Progenitor cell of endocrine pancreas (in vitro differentiated cells): Measurements from ENCODE around the genes ORAI2 and FAM185A.

DNA sequence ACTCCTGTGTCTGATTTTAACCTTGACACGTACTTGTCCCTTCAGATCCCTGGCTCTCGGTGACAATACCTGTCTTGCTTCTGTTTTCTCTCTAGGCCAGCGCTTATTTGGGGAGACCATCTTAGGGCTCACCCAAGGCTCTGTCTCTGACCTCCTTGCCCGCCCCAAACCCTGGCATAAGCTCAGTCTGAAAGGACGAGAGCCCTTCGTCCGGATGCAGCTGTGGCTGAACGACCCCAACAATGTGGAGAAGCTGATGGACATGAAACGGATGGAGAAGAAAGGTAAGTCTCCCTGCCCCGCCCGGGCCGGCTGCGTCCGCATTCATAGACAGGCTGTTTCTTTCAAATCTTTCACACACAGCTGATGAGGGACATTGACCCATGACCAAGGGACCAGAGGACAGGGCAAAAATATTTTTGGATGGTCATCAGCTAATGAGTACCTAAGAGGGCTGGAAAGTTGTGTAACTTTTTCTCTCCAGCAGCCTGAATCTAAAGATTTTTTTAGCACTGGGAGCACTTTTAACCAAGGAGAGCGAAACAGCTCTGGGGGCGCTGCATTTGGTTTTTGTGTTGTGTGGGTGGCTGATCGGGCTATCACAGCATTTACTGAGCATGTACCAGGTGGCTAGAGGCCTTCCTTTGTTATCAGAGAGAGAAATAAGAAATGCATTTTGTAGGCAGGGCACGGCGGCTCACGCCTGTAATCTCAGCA is 52.6 kb upstream of the SH2B2 start:
- PRO-cap = no peak

DNA sequence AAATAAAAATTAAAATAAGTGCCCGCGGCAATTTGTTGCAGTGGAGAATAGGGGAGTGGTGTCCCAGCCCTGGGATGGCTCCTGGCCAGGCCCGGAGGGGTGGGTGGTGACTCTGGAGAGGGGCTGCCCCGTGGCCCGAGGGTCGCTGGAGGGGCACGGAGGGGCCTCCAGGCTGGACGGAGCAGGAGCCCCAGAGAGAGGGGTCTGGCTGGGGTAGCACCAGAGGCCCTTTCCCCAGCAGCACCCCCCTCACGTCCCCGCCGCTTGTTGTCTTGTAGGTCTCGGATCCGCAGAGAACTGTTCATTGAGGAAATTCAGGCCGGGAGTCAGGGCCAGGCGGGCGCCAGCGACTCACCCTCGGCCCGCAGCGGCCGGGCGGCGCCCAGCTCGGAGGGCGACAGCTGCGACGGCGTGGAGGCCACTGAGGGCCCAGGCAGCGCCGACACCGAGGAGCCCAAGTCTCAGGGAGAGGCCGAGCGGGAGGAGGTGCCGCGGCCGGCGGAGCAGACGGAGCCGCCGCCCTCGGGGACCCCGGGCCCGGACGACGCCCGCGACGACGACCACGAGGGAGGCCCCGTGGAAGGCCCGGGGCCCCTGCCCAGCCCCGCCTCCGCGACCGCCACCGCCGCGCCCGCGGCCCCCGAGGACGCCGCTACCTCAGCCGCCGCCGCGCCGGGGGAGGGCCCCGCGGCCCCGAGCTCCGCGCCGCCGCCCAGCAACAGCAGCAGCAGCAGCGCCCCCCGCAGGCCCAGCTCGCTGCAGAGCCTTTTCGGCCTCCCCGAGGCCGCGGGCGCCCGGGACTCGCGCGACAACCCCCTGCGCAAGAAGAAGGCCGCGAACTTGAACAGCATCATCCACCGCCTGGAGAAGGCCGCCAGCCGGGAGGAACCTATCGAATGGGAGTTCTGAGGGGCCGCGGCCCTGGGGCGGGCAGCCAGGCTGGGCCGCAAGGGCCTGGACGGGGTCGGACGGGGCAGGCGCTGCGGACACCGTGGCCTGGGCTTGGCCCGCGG is 38.2 kb upstream of the SH2B2 start:
- PRO-cap = no peak

GRCh38 chr7:102254501-102255157 is 32.0 kb upstream of the SH2B2 start:
- PRO-cap = no peak

GRCh38 chr7:102300446-102301341 is 14.0 kb downstream of the SH2B2 start:
- PRO-cap = no peak

DNA sequence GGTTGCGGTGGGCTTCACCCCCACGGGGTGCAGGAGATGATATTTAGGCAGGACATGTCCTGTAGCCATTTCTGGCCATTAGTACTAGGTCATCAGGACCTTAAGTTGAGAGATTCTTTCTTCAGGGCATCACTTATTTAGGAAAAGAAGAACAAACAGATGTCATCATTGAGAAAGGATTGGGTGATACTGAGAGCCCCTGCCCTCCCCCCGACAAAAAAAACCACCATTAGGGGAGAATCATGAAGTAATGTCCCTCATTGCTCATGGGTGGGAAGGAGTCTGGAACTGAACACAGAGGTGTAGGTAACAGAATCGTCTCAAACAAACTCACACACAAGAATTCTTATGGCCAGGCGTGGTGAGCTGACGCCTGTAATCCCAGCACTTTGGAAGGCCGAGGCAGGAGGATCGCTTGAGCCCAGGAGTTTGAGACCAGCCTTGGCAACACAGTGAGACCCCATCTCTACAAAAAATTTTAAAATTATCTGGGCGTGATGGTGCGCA is 6.3 kb upstream of the ORAI2 start:
- PRO-cap = no peak

DNA sequence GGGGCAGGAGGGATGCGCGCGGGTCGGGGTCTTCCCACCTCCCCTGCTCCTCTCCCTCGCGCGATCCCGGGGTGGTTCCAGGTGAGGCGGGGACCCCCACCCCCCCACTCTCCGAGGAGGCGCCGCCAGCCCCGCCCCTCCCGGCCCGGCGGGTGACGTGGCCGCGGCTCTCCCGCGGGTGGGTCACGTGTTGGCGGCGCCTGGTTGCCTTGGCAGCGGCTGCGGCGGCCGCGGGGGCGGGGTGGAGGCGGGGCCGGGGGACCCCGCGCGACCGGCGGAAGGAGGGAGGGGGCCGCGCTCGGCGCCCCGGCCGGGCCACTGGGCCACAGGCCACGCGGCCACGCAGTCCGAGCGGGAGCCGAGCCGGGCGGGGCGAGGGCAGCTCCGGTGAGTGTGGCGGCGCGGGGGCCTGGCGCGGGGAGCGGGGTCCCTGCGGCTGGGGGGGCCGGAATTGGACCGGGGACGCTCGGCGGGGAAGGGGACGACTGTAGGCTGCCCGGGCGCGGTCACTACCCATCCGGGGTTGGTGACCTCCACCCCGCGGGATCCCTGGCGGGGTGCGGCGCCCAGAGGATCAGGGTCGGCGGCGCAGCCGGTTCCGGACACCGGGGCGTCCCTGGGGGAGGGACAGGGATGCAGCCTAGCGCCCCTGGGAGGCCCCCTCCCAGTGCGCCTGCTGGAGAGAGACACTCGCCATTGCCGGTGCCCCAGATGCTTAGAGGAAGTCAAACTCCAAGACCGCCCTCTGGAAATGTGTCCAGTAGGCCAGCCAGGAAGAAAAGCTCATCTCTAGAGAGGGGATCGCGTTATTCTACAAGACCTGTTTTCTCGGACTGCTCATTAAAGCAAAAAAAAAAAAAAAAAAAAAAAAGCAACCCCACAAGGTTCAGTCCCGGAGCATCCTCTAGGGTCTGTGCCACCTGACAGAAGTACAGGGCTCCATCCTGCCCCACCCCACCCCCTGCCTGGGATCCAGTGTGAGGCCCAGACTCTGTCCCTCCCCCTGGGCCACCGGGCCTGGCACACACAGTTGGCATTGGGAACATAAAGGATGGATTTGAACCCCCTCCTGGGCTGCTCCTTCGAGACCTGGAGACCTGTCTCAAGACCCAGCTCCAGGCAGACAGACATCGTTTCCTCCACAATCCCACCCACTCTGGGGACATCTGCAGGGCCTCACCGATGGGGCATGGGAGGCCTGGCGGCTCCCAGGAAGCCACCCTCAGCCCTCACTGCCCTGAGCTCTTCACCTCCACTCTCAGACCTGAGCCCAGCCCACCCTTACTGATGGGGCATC is at the start of gene ORAI2:
Gene ORAI2, plus strand, starts transcription at position 301 of the 1,297 bp plus-strand sequence.
- PRO-cap = bidirectional peak, plus-strand start at position 345 of the sequence, minus-strand start at position 83 of the sequence

DNA sequence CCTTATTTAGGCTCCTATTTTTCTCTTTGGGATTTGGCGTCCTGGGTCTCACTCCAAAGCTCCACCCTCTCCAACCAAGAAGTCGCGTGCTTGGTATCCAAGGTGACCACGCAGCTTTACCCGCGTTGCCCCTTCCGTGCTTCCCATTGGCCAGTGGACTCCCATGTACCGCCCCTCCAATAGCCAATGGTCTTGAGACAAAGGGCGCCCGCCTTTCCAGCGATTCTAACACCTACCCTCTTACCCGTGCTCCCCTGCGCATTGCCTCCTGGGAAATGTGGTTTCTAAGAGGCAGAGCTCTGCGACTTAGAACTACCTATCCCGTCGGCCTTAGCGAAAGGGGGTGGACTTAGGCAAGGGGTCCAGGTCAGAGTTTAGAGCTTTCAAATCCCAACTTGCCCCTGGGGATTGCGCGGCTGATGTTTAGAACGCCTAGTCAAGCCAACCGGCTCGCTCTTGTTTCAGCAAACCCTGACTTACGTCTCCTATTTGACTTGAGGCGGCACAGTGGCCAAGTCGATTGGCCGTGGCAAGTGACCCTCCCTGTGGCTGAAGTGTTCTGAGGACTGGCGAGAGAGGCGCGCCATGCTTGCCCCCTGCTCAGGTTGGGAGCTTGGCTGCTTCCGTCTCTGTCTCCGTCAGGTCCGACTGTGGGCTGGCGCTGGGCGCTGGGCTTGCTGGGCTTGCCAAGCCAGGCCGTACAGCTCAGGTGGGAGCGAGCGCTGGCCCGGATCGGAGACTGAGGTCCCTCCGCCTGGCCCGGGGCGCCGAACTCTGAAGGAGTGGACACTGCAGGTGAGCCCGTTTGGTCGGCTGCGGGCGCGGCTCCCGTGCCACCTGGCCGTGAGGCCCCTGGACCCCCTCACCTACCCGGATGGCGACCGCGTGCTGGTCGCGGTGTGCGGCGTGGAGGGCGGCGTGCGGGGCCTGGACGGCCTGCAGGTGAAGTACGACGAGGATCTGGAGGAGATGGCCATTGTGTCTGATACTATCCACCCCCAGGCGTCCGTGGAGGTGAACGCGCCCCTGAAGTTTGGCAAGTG is at the start of gene FAM185A:
Gene FAM185A, plus strand, starts transcription at position 377 of the 1,043 bp plus-strand sequence.
- PRO-cap = unidirectional peak, plus-strand start at position 386 of the sequence; unidirectional peak, plus-strand start at position 586 of the sequence; bidirectional peak, plus-strand start at position 641 of the sequence, minus-strand start at position 652 of the sequence

GRCh38 chr7:102988704-102989833 is 76.3 kb downstream of the LRRC17 start:
- PRO-cap = no peak

GRCh38 chr7:103147944-103148609 is 822 bp downstream of the NAPEPLD start:
- PRO-cap = no peak

GRCh38 chr7:103151937-103152341 is 3.0 kb upstream of the NAPEPLD start:
- PRO-cap = no peak

GRCh38 chr7:103388603-103389244 is 41.3 kb downstream of the PSMC2 start:
- PRO-cap = no peak

- PRO-cap = no peak
These were observed 8.9 kb downstream of the RELN start for GRCh38 chr7:103980421-103981109.

DNA sequence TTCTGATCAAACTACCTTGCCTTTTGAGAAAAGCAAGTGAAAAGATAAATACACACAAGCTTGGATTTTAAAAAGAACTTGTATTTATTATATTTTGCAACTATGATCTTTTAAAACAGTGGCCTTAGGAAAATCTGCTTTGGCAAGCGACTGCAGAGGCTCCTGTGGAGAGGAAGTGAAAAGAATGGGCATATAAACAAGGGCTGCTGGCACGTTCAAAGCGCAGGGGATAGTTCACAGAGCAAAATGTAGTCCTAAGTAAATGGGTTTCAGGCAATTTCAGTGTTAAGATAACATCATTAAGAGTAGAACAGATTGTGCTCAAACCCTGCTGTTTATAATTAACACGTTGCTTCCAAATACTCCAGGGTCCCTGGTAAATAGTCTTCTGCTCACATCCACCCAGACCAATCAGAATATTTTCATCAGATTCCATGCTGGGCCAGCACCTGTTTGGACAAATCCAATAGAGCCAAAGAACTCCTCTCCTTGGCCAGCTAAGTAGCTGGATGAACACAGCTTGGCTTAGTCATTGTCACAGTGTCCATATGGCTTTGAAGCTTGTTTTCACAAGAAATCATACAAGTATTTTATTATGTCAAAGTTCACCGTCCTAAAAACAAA is 81.4 kb downstream of the ORC5 start:
- PRO-cap = no peak

- PRO-cap = no peak
These were observed 77.3 kb downstream of the ORC5 start for GRCh38 chr7:104130176-104131244.

DNA sequence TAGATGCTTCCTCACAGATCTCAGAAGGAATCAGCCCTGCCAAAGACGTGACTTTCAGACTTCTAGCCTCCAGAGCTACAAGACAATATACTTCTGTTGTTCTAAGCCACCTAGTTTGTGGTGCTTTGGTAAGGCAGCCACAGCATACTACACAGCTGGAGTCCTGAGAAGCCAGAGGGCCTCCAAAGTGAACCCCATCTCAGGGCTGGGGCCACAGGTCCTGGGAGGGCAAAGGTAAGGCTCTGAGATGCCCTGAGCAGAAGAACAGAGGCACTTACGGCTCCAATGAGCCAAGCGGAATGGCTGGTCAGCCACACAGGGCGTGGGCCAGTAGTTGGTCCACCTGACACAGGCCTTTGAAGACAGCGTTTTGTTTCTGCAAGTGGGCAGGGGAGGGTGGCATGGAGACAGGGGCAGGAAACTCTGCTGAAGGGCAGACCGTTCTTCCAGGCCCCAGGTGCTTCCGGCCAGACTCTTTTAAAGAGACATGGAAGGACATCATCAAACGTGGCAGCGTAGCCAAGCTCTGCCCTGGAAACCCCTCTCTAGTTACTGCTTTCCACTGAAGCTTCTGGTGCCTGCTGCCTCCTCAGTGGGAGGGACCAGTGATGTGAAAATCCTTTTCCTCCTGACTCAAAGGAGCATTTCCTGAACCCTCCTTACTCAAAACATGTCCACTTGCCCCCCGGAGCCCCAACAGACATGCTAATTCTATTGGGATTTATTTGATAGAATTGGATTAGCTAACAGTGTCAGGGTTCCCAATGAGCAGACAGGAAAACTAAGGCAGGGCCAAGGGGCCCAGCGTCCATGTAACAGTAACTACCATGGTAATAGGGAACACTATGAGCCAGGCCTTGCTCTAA is 77.5 kb upstream of the KMT2E start:
- PRO-cap = no peak

DNA sequence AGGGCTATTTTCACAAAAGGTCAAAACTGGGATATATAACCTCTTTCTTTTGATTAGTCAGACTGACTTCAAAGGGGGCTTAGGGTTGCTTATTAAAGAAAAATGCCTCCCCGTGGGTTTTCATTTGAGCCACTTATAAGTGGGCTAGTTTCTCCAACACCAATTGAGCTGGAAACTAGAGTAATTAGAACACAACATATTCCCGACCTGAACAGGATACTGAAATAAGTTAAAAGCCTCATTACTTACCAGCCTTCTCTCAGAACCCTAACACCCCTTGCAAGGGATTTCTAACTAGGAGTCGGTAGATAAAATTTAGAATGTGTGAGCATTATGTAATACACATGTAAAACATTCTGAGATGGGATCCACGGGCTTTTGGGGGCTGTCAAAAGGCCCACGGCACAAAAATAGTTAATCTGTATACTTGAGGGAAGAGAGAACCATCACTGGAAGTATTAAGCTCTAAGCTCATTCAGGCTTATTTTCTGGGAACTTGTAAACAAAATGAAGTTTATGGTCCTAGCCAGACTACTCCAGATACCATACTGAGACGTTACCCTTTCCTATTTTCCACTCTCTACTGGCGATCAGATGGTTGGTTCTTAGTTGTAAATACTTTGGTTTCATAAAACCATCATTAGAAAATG is 29.3 kb upstream of the KMT2E start:
- PRO-cap = no peak

- PRO-cap = no peak
These were observed 15.0 kb upstream of the KMT2E start for GRCh38 chr7:104999046-104999271.

DNA sequence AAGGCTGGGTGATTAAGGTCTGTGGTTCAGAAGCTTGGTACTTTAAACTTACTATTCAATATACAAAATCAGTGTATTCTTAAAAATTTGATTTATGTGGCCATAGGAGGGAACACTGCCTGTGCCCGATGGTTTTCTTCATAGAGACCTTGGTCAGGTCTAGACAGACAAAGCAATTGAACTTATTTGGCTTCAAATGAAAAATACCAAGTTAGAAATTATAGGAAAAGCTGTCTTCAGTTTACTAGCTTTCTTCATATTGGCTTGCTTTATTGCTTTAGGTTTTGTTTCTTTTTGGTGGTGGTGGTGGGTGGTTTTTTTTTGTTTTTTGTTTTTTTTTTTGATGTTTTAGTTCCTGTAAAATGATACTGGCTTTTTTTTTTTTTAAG is 3.1 kb downstream of the KMT2E start:
- PRO-cap = no peak

DNA sequence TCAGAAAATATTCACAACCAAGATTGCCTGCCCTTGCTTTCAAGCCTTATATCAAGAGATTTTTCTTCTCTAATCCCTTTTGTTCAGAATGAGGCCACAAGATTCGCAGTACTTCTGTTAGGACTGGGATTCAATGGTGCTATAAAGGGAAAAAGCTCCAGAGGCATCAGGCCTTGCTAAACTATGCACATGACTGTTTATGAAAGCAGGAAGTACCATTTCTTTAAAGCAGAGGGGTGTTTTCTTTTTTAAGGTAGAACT is 119.9 kb downstream of the SRPK2 start:
- PRO-cap = no peak

DNA sequence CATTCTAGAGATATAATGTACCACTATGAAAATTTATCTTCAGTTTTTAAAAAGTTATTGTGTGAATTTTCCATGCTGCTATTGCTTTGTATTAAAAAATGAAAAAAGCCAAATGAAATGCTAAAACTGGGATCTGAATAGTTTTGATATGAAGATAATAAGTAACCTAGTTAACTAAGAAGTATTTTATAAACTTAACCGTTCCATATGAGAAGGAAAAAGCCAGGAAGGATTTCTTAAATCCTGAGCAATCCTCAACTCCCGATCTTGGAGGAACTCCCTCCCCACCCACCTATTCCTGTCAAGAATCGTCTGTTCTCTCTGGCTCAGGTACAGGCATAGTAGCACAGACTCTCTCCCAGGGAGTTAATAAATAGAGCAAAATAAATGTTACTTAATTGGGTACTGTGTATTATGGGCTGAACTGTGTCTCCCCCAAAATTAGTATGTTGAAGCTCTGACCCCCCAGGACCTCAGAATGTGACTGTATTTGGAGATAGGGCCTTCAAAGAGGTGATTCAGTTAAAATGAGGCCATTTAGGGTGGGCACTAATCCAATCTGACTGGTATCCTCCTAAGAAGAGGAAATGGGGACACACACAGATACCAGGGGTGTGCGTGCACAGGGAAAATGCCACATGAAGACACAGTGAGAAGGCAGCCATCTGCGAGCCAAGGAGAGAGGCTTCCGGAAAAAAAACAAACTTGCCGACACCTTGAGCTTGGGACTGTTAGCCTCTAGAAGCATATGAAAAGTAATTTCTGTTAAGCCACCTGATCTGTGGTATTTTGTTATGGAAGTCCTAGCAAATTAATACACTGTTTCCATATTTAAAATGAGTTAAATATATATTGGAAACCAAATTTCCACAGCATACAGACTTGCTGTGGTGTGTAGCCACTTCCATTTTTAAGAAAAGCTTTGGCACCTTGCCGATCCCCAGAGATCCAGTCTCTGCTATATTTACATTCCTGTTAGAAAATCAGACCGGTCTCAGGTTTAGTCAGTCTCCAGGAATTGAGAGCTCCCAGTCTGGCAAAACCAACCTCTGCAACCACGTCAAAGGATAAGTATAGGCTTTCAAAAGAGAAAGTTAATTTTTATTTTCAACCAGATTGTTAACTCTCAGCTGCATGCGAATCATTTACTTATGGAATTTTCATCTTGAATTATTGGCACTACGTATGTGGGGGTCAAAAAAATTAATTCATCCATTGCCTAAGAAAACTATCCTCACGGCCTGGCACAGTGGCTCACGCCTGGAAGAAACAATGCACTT is 28.5 kb downstream of the PUS7 start:
- PRO-cap = no peak